Daoy (cell line): ENCODE measurements around a stretch of chr10.

DNA sequence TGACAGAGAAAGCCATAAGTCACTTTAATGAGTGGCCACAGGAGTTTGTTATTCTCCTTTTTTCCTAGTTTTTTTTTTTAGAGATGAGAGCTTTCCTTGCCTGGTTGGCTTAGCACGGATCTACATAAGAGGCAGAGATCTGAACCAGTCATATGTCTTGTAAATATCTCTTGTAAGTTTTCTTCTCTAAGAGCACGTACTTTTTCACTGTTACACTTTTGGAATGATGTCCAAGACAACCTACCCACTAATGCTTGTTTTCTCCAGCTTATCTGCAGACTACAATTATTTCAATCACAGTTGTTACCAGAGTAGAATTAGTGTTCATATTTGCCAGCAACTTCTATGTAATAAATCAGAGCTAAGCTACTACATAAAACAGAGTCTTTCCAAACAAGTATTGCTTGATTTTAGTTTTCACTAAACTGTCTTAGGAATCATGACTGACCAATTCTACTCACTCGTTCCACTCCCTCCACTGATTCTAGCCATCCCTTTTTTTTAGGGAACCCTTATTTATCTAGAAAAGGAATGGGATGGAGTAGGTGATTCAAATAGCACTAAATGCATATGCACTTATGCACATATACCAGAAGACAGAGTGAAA is 444.5 kb downstream of the KCNMA1 start:
- RAMPAGE, long total RNA, result no peak

DNA sequence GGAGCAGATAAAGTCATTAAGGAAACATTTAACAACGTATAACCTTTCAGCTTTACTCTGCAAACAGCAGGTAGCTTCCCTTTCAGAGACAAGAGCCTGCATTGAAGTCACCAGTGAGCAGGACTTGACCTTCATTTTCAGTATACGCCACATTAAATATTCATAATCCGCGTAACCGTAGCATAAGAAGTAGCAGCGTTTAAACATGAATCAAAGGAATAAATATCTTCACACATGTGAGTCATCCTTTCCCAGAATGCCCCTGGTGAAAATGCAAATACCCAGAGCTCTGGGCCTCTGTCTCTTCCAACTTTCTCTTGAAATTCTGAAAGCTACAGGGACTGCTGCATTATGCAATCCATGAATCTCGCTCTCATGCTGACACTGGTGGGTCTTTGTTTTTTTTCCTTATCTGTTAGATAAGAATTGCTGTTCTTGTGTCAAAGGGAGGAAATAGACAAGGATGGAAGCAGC is 390.6 kb downstream of the KCNMA1 start:
- RAMPAGE, long total RNA, result no peak

- RAMPAGE, long total RNA, result no peak
These were observed 341.0 kb downstream of the KCNMA1 start for GRCh38 chr10:77296476-77297182.

GRCh38 chr10:77350589-77351154 is 286.9 kb downstream of the KCNMA1 start:
- RAMPAGE, long total RNA, result no peak

DNA sequence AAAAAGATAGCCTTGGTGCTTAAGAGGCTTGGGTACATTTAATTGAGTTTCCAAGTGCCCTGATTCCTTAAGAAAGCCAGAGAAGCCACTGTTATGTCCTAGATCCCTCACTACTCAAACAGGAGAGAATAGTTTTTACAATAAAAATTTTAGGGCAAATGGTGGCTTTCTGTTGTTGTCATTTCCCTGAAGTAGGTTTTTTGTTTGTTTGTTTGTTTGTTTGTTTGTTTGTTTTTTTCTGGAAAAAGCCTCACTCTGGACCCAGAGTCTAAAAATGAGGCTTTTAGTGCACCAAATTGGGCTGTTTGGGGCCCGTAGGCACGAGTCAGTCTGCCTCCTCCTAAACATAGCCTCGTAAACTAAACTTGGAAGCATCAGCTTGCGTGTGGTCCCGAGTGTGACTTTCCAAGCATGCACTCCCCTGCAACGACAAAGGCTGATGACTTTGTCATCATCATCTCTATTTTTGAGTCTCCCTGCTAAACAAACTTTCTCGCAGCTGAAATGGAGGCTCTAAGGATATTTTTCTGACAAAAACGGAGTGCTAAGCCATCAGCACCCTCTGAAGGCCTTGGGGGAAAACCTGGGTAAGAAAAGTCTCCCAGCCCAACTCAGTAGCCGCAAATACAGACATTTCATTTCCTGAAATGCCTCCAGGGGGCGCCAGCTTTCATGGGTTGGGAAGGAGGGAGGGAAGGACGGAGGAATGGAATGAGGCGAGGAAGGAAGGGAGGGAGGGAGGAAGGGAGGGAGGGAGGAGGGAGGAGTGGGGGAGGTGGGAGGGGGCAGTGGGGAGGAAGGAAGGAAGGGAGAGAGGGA is 246.0 kb downstream of the KCNMA1 start:
- RAMPAGE, long total RNA, result no peak

GRCh38 chr10:77810421-77810817 is 116.1 kb downstream of the DLG5 start:
- RAMPAGE, long total RNA, result no peak

DNA sequence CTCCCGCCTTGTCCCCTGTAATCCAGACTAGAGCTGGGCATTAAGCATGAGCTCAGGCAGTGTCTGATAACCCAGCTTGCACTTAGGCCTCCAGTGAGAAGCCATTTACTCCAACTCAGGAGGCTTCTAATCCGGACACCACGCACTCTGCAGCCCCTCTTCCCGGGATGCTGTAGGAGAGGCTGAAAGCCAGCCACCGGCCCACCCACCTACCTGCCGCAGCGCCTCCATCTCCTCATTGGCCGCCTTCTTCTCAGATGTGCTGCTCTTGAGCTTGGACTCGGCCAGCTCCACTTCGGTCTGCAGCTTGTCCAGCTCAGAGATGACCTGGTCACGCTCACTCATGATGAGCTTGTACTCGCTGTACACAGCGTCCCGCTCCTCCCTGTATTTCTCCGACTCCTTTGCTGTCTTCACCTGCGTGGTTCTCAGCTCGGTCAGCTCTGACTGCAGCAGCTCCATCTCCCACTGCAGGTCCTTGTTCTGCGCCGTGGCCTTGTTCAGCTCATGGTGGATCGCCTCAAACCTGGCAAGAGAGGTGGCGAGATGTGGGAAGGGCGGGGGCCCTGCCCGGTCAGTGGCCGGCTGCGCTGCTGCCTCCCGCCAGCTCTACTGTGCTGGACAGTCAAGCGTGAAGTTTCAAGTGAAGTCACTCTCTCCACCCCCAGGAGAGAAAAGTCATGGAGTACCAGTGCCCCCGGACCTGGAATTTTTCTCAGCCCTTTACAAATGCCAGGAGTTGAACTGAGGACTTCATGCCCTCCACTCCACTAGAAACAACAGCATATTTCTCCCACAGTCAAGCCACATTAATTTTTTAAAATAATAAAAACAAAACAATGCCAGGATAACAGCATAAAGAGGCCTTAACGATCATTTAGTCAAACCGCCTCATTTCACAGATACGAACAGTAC is 84.6 kb downstream of the DLG5 start:
- RAMPAGE, long total RNA, result no peak

DNA sequence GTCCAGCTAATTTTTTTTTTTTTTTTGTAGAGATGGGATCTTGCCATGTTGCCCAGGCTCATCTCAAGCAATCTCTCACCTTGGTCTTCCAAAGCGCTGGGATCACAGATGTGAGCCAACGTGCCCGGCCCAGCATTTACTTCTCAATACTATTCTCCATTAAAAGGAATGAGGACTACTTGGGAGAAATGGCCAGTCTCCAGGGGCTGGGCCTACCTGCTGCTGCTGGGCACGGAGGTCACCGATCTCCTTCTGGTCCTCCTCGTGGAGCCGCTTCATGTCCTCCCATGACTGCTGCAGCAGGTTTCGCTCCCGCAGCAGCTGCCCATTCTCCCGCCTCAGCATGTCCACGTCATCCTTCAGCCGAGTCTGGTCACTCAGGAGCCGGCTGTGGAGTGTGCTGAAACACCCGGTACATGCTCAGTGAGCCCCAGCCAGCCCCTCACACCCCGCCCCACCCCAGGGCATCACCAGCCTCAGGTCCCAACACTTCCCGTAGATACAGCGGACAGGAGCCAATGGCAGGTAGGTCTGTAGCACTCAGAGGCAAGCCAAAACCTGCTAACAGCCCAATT is 73.3 kb downstream of the DLG5 start:
- RAMPAGE, long total RNA, result no peak

GRCh38 chr10:77859409-77859989 is 67.1 kb downstream of the DLG5 start:
- RAMPAGE, long total RNA, result no peak

- RAMPAGE, long total RNA, result no peak
These were observed 24.6 kb downstream of the DLG5 start for GRCh38 chr10:77901719-77902592.

- RAMPAGE, long total RNA, result no peak
These were observed 17.2 kb downstream of the DLG5 start for GRCh38 chr10:77909261-77909771.

DNA sequence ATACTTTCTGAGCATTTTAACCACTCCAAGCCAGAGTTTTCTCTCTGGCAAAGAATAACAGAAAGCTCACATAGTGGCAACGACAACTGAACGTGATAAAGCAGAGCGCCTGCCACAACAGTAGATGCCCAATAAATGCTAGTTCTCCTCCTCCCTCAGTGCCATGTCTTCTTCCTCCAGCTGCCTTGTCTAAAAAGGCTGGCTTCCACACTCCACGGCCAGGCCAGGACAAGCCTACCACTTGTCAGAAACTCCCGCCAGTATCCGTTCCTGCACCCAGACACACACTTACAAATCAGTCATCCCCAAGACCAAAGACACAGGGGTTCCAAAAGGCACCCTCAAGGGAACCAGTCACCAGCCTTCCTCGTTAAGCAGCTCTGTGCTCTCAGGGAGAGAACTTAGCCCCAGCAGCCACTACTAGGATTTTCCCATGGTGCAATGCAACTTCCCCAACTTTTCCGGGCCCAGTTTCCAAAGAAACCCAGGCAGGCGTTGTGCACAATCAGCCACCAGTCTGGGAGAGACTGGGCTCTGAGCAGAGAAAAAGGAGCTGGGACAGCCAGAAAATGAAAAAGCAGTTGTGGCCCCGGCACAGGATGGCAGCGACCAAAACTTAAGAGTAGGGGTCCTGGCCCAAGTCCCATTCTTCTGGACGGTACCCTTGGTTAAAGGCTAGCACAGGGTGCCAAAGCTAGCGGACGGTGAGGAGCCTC is 1.2 kb downstream of the DLG5 start:
- RAMPAGE, long total RNA, result no peak

DNA sequence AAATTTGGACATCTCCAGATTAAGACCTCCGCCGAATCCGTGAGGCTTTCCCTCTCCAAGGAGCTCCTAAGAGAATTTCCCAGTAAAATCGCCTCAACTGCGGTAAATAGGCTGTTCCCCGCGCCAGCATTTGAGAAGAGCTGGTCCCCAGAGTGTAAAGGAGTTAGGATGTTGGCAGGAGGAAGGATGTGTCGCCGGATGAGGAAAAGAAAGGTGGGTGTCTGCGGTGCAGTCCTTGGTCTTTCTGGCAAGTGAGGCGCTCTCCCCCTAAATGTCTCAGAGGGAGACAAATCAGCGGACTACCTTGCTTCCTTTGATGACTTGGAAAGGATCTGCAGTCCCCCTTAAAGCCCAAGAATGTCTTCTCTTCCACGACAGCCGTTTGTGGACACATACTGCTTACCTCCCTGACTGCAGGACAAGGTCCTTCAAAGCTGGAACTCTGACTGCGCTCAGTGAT is 885 bp upstream of the DLG5 start:
- RAMPAGE, long total RNA, result no peak

- RAMPAGE, long total RNA, result no peak
These were observed 35.1 kb downstream of the POLR3A start for GRCh38 chr10:77994279-77994589.

GRCh38 chr10:78266931-78267603 is 233.4 kb downstream of the RPS24 start:
- RAMPAGE, long total RNA, result no peak

DNA sequence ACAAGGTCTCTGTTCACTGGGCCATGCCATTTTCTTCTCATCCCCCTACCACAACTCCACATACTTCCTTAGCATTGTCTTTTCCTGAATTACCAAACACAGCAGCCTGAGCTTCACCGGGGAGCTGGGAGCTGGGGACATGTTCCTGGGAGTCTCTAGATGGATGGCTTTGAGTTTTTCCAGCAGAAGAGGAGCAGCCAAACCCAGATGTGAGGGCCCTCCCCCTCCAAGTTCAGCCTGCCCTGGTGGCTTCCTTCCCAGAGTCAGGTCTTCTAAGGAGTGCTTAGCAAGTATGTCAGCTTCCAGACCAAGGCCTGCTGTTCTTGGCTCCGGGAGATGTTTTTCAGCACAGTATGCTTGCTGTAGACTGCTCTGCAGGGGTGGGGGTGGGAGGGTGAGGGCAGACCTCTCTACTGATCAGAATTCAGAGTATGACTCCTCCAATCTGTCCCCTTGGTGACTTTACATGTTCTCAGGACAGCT is 516.6 kb upstream of the ZMIZ1 start:
- RAMPAGE, long total RNA, result no peak

GRCh38 chr10:78651547-78651823 is 417.3 kb upstream of the ZMIZ1 start:
- RAMPAGE, long total RNA, result no peak

GRCh38 chr10:78913549-78914346 is 155.0 kb upstream of the ZMIZ1 start:
- RAMPAGE, long total RNA, result no peak

DNA sequence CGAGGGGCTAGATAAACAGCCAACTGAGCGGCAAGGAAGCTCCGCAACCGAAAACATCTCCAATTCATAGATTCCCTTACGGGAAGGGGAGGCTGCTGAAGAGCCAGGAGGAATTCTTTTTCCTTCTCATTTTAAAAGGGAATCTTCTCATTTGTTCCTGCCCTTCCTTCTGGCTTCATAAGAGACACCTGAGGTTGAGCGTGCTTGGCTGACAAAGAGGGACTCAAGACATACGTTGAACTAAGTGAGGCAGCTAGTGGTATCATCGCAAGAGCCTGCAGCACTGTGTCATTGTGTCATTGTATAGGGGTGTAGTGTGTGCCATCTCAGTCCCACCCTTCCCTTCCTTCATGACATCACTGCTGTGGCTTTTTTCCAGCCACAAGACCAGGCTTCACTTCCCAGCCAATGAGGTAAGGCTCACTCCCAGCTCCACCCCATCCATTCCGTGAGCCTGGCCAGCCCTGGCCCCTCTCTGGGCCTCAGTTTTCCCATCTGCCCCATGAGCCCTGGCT is 134.4 kb upstream of the ZMIZ1 start:
- RAMPAGE, long total RNA, result no peak

DNA sequence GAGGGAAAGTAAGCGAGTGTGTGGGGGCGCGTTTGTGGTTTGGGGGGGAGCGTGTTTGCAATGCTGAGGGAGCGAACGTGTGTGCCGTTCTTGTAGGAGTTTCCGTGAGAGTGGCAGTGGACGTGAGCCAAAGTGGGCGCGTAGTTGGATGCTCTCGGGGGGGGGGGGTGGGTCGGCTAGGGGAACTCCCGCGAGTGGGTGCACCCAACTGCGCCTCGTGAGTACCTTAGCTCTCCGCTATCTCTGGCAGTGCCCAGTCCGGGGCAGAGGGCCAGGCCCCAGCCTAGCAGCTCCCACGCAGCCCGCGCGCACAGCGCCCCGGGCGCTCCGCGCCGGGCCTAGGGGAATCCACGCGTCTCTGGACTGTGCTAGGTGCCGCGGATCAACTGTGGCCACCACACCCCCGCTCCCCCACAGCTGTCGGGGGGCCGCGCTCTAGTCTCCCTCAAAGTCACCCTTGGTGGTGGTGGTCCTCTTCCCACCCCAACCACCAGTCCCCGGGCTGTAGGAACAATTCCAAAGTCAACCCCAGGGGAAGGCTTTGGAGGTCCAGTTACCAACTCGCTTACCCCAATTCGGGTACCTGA is 842 bp upstream of the ZMIZ1 start:
- RAMPAGE, long total RNA, result no peak